Ishikawa (cell line): ENCODE data around the genes MTTP and NFKB1.

- RRBS, result no CpG with 5 or more reads among the region's 1 CpG
Observed at GRCh38 chr4:99382743-99383361, 30.3 kb upstream of the ADH1C start.

- RRBS, result no CpG with 5 or more reads among the region's 1 CpG
Observed at GRCh38 chr4:99459673-99460137, 24.6 kb upstream of the ADH7 start.

- RRBS, result no CpG with 5 or more reads among the region's 3 CpGs
Observed at GRCh38 chr4:99460646-99461163, 25.6 kb upstream of the ADH7 start.

GRCh38 chr4:99574458-99575521 lies at the start of gene MTTP:
Gene MTTP, plus strand, starts transcription at chr4:99574824.
- RRBS, result no CpG with 5 or more reads among the region's 5 CpGs

- RRBS, result no CpG with 5 or more reads among the region's 4 CpGs
Observed at GRCh38 chr4:99670250-99670985, 12.8 kb upstream of the C4orf54 start.

- RRBS, result no CpG with 5 or more reads among the region's 5 CpGs
Observed at GRCh38 chr4:99679124-99679897, 21.7 kb upstream of the C4orf54 start.

GRCh38 chr4:99828432-99828752 lies 11.8 kb downstream of the DAPP1 start:
- RRBS, result no CpG with 5 or more reads among the region's 1 CpG

DNA sequence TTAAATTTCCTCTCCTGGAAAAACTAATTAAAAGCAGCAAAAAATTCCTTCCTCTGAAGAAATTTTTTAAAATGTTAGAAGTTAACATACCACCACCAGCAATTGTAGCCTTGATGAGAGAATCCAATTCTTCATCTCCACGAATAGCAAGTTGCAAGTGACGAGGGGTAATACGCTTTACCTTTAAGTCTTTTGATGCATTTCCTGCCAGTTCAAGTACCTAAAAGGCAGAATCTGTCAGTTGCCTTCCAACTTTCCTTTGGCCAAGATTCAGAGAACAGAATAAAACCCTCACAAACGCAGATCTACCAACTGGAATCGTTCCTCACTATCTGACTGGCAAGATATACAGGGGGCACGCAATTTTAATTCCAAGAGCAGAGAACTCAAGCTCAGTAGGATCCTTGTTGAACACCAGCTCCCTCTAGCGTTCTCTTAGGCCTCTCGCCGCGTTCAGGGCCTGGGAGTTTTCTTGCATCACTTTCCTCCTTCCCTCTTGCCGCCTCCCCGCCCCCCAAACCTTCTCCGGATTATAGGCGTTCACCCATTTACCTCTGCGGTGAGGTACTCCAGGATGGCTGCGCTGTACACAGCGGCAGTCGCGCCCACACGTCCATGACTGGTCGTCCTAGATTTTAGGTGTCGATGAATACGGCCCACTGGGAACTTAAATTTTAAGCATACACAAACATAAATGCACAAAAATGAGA lies 1.2 kb downstream of the H2AZ1 start:
- RRBS, result no CpG with 5 or more reads among the region's 23 CpGs

DNA sequence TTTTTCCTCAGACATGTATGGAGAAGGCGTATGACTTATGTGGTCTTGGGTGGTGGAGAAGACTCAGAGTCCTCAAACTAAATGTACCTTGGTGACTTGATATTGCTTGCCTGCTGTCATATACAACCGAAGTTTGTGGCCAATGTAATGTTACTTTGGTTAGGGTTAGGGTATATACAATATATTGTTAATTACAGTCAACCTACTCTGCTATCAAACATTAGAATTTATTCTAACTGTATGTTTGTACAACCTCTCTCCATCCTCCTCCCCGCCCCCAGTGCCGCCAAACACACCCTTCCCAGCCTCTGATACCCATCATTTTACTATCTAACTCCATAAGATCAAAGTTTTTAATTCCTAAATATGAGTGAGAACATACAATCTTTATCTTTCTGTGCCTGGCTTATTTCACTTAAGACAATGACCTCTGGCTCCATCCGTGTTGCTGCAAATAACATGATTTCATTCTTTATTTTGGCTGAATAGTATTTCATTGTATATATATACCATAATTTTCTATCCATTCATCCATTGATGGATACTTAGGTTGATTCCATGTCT lies 26.7 kb upstream of the DDIT4L start:
- RRBS, result no CpG with 5 or more reads among the region's 5 CpGs

DNA sequence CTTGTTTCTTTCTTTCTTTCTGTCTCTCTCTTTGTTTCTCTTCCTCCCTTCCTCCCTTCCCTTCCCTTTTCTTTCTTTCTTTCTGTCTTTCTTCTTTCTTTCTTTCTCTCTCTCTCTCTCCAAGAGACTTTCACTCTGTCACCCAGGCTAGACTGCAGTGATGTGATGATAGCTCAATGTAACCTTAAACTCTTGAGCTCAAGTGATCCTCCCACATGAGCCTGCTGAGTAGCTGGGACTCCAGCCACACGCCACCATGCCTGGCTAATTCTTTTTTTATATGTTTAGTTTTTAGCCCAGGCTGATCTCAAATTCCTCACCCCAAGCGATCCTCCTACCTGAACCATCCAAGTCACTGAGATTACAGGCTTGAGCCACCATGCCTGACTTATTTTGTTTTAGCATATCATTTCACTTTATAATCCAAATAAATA lies 64.3 kb upstream of the EMCN start:
- RRBS, result no CpG with 5 or more reads among the region's 2 CpGs

DNA sequence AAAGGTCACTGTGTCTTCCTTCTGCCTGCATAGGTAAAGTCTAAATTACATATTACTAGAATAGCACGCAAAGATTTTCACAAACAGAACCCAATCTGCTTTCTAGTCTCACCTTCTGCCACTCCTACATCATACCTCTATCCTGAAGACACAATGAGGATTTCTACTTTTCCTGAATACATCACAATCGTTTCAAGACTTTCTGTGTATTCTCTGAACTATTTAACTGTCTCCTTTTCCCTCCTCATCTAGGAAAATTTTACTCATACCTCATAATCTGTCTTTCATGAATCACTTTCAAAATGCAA lies 116.7 kb downstream of the PPP3CA start:
- RRBS, result no CpG with 5 or more reads among the region's 2 CpGs

GRCh38 chr4:101347664-101348727 lies 670 bp upstream of the PPP3CA start:
- RRBS, result 2% methylated on average over 7 of the region's 78 CpGs

- RRBS, result 2% methylated on average over 29 of the region's 67 CpGs
Observed at GRCh38 chr4:102500735-102501466, at the start of gene NFKB1. Gene NFKB1, plus strand, starts transcription at chr4:102501359.

GRCh38 chr4:102788965-102789874 lies 28.5 kb upstream of the MANBA start:
- RRBS, result no CpG with 5 or more reads among the region's 3 CpGs

GRCh38 chr4:102793133-102793752 lies 32.5 kb upstream of the MANBA start:
- RRBS, result no CpG with 5 or more reads among the region's 6 CpGs

DNA sequence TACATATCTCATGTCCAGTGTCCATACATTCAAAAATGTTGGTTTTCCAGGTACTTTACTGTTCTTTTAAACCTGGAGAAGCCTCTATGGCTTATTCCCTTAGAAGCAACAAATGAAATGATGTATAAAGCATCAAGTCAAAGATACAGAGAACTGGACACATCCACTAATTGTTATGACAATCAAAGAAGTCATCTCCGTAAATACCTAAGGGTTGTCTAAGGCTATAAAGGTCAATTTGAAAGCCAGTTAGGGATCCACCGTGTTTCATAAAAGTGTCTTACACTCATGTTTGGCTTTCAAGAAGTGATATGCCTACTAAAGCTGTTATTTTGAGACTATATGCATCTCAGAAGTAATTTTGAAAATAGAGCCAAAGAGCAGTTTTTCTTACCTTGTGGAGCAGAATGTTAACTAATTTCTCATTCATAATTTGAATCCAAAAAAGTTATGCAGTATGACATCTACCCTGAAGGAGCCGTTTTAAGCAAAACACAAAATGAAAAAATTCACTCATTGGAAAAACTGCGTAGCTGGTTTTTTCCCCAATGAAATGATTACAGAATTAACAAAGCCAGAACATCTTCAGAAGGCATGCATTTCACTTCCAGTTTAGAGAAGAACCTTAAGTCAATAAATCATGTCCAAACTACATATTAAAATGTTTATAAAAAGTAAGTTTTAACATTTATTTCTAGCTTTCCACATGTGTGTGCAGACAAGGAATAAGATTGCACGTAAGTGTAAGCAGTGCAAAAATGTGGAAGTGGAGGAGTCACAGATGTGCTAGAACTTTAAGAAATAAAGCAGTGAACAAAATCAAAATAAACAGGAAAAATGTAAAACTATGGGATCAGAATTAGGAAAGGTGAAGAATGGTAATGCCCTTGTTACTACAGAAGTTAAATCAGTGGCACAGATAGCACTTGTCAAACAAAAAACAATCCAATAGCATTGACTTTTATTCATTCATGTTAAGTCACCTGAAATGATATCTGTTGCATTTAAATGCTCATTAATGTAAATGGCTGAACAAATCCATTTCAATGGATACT lies 32.0 kb downstream of the UBE2D3 start:
- RRBS, result no CpG with 5 or more reads among the region's 5 CpGs

GRCh38 chr4:102806247-102807251 lies 20.8 kb downstream of the UBE2D3 start:
- RRBS, result no CpG with 5 or more reads among the region's 7 CpGs

DNA sequence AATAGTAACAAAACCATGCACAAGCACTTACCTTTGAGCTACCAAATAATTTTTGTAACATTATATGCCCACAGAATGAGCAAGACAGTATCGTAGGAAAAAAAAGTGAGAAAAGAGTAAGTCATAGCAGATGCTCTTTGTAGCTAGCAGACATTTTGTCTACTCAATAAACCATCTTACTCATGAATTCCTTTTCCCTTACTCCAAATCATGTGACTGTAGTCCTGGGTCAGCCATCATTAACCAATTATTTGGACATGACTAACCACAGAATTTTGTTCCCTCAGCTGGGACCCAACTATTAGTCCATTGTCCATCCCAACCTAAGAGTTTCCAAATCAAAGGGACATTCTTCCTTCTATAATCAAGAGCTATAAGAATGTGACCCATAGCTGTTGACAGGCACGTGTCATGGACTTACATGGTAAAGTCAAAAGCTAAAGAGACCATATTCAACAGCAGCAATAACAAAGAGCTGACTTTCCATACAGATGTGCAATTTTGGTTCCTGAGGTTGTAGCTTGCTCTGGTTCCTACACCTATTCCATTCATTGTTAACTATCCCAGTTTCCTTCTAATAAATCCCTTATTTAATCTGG lies 11.3 kb downstream of the UBE2D3 start:
- RRBS, result no CpG with 5 or more reads among the region's 2 CpGs

DNA sequence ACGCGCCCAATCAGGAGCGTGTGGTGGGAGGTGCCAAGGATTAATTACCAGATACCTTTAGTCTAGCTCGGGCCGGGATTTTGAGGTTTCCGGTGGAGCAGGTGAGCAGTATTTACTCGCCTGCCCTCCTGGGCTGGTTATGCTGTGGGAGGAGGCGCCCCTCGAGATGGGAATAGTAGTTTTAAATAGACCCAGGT lies 764 bp upstream of the UBE2D3 start:
- RRBS, result 0% methylated on average over 2 of the region's 9 CpGs

GRCh38 chr4:103011592-103012095 lies 7.9 kb downstream of the SLC9B1 start:
- RRBS, result no CpG with 5 or more reads among the region's 2 CpGs